LNCaP clone FGC (cell line): ENCODE measurements around a stretch of chr13.

GRCh38 chr13:27959814-27960163 lies 9.3 kb downstream of the CDX2 start:
- RRBS, 2 experiments = no CpG with 5 or more reads among the region's 17 CpGs

DNA sequence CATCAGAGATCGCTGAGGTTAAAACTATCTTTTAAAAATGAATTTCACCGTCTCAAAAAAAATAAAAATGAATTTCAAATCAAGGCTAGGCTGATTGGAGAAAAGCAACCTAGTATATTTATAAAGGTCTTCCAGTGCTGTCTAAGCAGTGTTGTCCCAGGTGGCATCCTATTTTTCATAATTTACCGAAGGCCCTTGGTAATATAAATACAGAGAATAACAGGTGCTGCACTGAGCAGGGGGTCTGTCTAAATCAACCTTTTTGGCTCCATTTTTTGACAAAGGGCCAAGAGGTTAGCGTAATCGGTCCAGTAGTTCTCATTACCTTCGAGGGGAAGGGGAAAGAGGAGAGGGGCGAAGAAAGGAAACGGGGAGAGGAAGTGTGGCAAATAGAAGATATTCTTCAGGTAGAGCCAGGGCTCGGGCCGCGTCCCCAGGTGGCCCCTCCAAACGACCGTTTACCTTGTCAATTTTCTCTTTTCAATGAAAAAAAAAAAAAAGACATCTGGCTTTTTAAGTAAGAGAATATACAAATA lies 790 bp upstream of the PAN3 start:
- RRBS, 2 experiments = no CpG with 5 or more reads among the region's 13 CpGs

DNA sequence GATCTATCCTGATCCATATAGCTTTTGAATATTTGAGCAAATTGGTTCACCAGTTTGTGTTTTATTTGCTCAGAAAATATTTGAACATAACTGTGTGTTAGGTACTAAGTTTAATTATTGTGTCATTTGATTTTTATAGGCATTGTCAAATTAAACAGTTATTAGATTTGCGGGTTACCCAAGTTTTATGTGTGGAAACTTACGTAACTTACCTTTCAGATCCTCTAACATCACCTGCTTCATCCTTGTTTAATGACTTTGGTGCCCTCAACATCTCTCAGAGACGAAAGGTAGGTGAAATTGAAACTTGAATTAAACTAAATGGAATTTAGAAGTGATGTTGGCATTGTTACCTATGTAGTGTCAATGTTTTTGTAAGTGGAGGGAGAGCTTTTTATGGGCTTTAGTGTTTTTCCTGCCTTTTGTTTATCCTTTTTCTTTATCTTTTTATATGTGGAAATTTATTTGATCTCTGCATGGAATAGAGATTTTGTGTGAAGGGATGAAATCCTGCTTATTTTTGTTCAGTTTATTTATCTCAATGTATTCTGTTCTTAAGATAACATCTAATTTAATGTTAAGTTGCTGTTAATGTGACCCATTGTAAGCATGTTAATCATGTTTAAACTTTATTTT lies 39.4 kb downstream of the PAN3 start:
- RRBS, 2 experiments = no CpG with 5 or more reads among the region's 3 CpGs

DNA sequence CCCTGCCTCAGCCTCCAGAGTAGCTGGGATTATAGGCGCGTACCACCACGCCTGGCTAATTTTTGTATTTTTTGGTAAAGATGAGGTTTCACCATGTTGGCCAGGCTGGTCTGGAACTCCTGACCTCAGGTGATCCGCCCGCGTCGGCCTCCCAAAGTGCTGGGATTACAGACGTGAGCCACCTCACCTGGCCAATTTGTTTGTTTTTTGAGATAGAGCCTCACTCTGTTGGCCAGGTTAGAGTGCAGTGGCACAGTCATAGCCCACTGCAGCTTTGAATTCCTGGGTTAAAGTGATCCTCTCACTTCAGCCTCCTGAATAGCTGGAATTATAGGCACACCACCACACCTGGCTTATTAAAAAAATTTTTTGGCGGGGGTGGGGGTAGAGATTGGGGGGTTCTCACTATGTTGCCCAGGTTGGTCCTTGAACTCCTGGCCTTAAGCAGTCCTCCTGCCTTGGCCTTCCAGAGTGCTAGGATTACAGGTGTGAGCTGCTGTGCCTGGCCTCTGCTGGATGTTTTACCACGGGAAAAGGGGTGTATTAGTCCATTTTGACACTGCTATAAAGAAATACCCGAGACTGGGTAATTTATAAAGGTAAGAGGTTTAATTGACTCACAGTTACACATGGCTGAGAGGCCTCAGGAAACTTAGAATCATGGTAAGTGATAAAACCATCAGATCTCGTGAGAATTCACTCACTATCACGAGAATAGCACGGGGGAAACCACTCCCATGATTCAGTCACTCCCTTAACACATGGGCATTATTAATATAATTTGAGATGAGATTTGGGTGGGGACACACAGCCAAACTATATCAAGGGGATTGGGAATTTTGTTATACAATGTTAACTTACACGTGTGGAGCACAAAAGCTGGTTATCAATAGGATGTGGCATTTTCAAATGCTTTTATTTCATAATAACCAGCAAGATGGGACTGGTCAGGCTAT lies 52.0 kb downstream of the PAN3 start:
- RRBS, 2 experiments = no CpG with 5 or more reads among the region's 15 CpGs

DNA sequence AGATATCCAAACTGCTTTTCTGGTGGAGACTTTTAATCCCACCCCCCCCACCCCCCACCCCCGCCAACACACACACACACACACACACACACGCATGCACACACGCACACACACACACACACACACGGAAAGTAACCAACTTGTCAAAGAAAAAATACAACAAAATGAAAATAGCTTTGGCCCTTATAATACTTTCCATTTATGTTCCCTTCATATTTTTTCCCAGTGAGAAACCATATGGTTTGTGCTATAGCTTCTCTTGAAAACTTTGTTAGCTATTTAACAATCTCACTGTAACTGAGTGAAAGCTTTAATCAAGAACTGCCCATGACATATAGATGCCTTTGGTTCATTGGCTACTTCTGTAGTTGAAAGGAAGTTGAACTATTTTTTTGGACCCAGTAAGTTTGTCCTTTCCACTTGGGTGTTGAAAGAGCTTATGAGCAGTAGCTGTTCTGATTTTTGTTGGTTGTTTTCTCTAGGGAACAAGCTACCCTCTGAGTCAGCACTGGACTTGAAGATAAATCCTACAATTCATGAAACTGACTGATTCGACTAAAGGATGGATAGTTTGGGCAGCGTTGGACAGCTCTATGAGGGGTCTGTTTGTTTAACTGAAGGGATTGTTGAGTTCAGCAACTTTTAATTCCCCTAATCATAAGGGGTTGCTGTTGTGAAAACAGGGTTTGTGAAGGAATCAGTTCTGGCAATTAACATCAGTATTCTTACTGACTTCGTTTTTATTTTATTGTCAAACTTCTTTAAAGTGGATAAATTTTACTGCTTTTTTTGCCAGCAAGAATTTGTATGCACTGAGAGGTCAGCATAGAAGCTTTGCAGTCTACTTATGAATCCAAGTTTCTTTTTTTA lies 101.0 kb downstream of the PAN3 start:
- RRBS, 2 experiments = no CpG with 5 or more reads among the region's 7 CpGs

DNA sequence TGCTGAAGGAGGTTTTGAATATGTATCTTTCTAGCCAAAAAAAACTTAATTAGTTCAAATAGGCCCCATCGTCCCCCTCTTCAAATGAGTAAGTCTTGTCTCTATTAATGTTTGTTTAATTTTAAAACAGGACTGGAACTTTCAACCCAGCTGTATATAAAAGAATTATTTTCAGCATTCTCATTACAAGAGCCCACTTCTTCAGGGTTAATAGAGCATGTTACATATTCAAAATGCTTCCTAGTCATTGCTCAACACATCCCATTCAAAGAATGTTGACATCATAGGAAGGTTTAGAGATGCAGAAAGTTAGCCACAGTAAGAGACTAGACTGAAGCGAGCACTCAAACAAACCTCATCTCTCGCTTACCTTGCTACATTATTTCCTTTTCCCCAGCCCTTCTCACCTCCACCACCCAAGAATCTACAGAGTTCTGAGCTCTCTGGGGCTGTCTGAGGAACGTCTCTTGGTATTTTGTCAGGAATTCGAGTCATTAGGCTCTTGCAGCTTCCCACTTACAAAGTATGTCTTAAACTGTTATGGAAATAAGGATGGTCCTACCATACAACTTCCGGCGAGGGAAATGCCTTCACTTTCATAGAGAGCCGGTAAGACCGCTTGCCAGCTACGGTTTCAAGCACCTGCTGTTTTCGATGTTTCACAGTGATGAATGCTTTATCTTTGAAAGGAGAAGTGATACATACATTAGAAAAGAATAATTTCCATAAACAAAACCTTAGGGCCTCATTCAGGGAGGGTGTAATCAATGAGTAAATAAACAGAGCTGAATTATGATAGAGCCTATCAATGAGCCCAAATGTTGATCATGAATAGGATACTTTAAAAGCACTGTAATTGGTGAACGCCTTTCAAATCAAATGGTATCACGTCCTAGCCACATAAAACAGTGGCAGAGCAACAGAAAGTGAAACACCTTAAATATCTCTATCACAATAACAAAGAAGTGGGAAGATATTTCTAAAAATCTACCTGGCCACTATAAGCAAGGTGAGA lies 65.1 kb downstream of the FLT1 start:
- RRBS, 2 experiments = no CpG with 5 or more reads among the region's 13 CpGs

- RRBS, 2 experiments = no CpG with 5 or more reads among the region's 13 CpGs
Measured at GRCh38 chr13:28527573-28528185, 32.8 kb upstream of the FLT1 start.

DNA sequence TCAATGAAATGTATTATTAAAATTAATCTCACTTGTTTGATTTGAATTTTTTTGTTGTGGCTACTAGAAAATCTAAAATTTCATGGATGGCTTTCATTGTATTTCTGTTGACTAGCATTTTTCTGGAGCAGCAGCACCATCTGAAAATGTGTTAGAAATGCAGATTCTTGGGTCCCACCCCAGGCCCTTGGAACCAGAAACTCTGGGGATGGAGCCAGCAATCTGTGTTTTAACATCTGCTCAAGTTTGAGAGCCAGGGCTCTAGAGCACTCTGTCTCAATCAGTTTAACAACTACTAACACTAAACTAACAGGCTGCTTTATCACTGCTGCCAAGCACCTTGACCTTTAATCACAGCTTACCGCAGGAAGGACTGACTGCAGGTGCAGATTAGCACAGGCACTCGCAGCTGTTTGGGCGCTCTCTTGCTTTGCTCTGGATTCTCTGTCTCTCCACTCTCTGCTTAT lies 163.4 kb downstream of the MTUS2 start:
- RRBS, 2 experiments = no CpG with 5 or more reads among the region's 3 CpGs

- RRBS, 2 experiments = no CpG with 5 or more reads among the region's 4 CpGs
Measured at GRCh38 chr13:29125023-29125588, 305.0 kb downstream of the MTUS2 start.

GRCh38 chr13:29529783-29530309 lies 65.6 kb downstream of the SLC7A1 start:
- RRBS, 2 experiments = no CpG with 5 or more reads among the region's 6 CpGs

DNA sequence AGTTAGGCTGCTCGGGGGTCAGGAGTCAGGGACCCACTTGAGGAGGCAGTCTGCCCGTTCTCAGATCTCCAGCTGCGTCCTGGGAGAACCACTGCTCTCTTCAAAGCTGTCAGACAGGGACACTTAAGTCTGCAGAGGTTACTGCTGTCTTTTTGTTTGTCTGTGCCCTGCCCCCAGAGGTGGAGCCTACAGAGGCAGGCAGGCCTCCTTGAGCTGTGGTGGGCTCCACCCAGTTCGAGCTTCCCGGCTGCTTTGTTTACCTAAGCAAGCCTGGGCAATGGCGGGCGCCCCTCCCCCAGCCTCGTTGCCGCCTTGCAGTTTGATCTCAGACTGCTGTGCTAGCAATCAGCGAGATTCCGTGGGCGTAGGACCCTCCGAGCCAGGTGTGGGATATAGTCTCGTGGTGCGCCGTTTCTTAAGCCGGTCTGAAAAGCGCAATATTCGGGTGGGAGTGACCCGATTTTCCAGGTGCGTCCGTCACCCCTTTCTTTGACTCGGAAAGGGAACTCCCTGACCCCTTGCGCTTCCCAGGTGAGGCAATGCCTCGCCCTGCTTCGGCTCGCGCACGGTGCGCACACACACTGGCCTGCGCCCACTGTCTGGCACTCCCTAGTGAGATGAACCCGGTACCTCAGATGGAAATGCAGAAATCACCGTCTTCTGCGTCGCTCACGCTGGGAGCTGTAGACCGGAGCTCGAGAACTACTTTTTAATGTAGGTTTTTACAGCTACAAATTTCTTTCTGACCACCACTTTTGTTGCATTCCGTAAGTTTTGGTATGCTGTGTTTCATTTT lies 51.7 kb upstream of the SLC7A1 start:
- RRBS, 2 experiments = no CpG with 5 or more reads among the region's 39 CpGs

GRCh38 chr13:29828069-29829307 lies 21.9 kb downstream of the UBL3 start:
- RRBS, 2 experiments = no CpG with 5 or more reads among the region's 23 CpGs

DNA sequence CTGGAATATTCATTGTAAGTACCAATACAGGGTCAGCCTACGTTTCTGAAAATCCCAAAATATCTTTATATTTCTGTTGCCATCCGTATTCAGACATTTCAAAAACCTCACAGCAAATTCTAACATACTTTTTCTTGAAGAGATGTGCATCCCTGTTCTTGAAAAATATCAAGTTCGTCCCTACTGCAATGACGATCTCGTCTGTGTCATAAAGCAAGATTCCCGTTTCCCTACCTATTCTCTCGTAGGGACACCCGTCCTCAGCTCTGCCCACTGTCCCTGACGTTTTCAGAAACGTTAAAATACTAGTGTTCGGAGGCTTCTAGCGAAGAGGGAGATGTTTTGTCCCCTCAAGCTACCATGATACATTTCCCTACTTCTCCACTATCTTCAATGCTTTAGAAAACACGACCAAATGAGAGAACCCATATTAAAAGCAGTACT lies 1.5 kb downstream of the UBL3 start:
- RRBS, 2 experiments = no CpG with 5 or more reads among the region's 13 CpGs

DNA sequence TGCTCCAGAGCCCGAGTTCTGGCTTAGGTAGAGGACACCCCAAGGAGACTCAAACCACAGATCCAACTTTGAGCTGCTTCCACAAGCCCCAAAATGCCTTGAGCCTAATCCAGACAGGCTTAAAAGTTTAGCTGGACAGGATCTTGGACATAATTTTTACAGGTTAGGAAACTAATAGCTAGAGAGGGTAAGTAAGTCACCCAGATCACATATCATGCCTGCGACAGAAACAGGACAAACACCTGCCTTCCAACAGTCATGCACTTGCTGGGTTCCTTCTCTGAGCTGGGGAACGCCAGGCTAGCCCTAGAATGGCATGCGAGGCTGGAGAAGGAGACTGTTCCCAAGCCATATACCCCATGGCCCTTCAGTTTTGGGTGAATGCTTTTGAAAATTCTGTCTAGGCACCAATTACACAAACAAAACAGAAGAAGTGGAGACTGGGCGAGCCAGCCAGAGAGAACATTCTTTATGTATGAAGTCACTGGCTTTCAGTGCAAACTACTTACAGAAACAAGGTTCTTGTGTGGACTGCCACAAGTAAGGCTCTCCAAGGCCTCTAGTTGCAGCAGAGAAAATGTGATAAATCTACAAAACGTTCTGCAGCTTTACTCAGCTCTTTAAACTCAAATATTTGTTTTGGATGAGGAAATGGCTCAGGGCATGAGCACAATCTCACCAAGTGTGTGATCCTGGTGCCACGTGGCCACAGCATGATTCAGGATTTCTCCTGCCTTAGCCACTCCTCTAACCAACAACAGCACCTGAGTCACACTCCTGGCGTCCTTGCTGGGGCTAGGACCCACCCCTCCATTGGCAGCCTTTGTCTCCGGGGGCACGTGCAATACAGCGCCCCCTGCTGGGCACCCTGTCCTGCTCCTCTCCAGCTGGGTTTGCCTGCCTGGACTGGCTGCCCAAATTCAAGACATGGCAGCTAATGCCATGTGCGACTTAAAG lies 73.4 kb upstream of the UBL3 start:
- RRBS, 2 experiments = no CpG with 5 or more reads among the region's 12 CpGs

DNA sequence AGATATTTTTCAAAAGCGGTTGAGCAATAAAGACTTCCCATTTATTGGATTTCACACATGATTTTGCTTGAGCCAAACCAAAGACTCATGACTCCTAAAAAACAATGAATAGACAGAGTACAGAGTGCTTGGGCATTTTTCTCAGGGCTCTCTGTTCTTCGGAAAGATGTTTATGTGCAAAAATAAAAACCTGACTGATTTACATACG lies 194.2 kb downstream of the KATNAL1 start:
- RRBS, 2 experiments = no CpG with 5 or more reads among the region's 3 CpGs

GRCh38 chr13:30388628-30389107 lies 33.6 kb upstream of the UBE2L5 start:
- RRBS, 2 experiments = no CpG with 5 or more reads among the region's 10 CpGs

DNA sequence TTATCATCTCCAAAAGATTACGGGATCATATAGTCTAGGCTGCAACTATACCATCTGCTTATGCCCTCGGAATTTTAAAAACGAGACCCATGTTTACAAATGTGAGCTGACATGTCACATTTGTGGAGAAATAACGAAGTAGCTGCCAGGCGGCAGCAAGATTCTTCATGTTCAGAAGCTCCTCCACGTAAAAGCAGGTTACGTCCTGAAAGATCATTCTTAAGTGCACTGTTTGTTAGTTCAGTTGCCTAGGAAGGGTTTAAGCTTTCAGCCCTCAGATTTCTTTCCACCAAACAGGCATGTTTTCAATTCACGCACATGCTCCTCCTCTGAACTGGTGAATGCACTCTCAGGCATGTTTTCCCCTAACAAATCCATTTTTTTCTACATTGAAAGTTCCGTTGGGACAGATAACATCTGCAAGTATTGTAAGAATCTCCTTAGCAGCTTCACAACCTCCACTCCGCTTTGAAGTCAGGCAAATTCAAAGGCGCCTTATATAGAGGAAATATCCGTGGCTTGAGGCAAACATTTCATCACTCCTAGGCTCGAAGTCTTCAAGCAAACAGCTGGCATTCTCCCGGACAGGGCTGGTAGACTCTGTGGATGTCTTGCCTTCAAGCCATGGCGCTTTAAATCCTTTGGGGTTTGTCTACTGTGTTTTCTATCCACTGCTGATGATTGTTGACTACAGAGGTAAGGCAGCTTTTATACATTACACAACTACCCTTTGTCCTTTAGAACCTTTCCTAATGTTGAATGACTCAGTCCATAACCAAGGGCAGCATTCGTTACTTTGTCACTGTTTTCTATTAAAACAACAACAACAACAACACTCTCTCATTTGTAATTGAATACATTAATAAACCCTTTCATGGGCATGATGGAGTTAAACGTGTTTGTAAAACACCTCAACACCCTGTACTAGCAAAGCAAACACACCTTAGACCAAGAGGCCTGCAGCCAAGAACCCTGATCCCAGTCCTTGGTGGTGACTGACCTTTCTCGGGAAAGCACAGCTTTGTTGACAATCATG lies 32.9 kb upstream of the UBE2L5 start:
- RRBS, 2 experiments = no CpG with 5 or more reads among the region's 18 CpGs

- RRBS, 2 experiments = no CpG with 5 or more reads among the region's 12 CpGs
Measured at GRCh38 chr13:30395447-30395956, 26.8 kb upstream of the UBE2L5 start.

DNA sequence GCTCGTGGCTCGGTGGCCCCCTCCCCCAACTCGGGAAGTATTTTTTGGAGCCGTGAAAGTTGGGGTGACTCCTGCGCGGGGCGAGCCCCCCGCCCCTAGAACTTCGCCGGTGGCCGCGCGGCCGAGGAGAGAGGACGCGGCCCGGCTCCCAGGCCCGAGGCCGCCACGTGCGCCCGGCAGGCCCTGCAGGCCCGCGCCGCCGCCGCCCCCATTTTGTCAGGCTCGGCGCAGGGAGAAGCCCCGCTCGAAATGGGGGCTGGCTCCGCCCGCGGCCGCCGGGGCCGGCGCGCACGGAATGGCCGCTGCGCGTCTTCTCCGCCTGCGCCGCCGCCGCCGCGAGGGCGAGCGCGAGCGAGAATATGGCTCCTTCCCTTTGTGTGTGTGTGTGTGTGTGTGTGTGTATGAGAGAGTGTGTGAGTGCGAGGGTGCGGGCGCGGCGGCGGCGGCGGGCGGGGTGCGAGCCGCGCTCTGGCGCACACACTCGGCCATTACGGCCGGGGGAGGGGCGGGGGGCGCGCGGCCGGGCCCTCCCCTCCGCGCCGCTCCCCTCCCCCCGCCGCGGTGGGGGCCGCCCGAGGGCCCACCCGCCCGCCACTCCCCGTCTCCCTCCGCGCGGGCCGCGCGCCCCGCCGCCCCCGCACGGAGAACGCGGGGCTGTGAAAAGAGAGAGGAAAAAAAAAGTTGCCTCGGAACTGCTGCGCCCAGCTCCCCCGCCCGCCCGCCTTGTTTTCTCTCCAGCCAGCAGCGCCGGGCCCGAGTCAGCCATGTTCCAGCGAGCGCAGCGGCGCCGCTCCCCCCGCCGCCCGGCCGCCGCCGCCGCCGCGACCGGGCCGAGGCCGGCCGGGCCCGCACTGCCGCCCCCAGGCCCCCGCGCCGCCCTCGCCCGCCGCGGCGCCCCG lies 1.1 kb downstream of the HMGB1 start:
- RRBS, 2 experiments = 3 to 5% methylated on average over 46 of the region's 135 CpGs

GRCh38 chr13:30466038-30466789 lies 478 bp upstream of the HMGB1 start:
- RRBS, 2 experiments = 2 to 11% methylated on average over 3 of the region's 25 CpGs